ENCODE measurements around the gene TMTC2.

DNA sequence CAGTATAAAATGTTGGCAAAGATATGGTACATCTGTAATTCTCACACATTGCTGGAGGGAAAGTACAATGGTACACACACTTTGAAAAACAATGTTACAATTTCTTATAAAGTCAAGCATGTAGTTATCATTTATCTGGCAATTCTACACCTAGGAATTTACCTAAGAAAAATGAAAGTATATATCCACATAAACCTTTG lies 21.5 kb upstream of the E2F7 start:
- PRO-cap = no peak
- RAMPAGE, long total RNA, 2 experiments = no peak in any of the 2 experiments

DNA sequence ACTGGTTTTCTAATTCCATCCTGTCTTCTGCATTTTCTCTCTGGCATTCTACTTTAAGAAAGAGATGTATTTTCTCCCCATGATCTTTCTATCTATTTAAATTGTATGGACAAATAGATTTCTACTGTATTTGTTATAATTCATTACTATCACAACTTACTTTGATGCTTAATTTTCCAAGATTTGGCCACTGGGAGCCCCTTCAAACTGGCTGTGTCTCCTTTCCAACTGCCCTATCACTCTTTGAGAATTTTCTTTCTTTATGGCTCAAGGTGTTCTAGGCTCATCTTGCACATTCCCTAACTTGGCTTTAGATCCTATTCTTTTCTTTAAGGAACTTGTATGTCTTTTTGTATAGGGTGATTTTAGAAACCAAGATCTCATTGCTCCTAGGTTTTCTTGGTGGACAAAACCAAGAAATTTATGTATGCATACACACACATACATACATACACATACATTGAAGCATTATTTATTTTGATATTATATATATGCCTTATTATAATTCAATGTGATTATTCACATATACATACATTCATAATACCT lies 185.2 kb downstream of the NAV3 start:
- PRO-cap = no peak
- RAMPAGE, long total RNA, 2 experiments = no peak in any of the 2 experiments

- PRO-cap = no peak
- RAMPAGE, long total RNA, 2 experiments = no peak in any of the 2 experiments
Measured at GRCh38 chr12:78036826-78037443, 206.2 kb downstream of the NAV3 start.

DNA sequence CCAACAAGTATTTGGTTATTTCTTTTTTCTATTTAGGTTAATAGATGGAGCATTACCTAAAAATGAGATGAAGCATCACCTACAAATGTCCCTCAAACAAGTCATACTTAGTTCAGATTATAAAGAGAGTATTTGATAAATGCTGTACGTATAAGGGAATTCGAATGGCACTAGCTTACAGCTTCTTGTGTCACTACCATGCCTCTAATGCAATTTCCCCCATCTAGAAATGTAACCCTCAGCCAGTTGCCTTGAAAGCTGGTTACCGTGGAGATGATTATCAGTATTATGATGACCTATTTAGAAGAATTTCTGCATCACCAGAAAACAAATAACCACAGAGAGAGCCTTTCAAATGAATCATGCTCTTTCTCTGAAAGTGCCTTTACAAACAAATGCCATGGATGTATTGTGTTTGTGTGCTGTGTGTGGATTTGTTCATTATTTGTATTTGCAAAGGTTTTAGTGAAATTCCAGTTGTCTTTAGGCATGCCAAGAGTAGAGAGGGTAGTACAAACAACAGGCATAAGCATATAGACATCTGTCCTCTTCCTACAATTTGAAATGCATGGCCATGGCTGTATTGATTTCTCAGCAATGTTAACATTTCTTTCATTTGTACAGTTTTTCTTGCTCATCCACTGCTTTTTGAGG lies 266.7 kb downstream of the PAWR start:
- PRO-cap = no peak
- RAMPAGE, long total RNA, 2 experiments = no peak in any of the 2 experiments

- PRO-cap = no peak
- RAMPAGE, long total RNA, 2 experiments = no peak in any of the 2 experiments
Measured at GRCh38 chr12:79644261-79644595, 46.5 kb downstream of the PAWR start.

GRCh38 chr12:79691640-79691750 lies 731 bp upstream of the PAWR start:
- PRO-cap = no peak
- RAMPAGE, long total RNA, 2 experiments = no peak in any of the 2 experiments

DNA sequence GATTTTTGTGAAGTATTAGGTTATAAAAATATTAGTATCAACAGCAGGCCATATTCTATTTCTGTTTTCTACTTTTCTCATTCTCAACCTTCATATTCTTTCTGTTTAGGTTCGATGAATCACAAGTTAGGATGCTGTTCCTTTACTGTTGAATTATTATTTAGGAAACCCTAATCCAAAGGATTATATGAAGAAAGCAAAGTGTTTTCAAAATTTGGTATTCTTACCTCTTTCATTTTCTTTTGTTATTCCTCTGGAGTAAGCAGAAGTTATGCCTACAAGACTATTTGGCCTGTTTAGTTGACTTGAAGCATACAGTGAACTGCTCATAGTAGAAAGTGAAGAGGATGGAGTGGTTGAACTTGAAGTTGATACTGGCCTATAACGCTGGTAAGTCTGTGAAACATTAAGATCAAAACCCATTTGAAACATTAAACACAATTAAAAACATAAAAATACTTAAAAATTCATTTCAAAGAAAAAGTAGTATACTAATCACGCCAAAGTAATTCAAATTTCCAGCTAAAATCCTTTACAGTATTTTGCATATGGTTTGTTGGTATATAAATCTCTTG lies 105.9 kb upstream of the PAWR start:
- PRO-cap = no peak
- RAMPAGE, long total RNA, 2 experiments = no peak in any of the 2 experiments

DNA sequence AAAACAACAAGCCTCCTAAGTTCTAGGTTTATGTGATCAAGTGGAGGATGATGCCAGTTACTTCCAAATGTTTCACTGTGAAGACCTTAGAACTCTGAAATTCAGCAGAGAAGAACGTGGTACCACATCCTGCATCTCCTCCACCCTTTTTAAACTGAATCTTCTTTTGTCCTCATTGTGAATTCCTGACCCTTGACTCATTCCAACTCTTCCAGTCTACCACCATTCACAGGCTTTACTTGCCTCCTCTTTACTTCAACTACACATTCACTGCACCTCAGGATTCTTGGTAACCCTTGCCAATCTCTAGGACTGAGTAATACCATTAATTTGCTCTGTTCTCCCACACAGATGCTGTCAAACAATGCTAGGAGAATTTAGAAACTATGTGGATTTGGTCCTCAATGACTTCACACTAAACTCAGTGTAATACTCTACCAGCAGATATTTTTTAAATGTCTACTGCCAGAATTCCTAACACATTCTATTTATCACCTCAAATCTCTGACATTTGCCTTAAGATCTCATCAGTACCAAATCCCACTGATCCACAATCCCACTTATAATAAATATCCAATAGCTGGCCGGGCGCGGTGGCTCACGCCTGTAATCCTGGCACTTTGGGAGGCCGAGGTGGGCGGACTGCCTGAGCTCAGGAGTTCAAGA lies 37.2 kb downstream of the PPP1R12A start:
- PRO-cap = no peak
- RAMPAGE, long total RNA, 2 experiments = no peak in any of the 2 experiments

GRCh38 chr12:79934261-79934690 lies 621 bp downstream of the PPP1R12A start:
- PRO-cap = bidirectional peak, plus-strand start at chr12:79934616, minus-strand start at chr12:79934492
- RAMPAGE, long total RNA, 2 experiments = no peak in any of the 2 experiments

DNA sequence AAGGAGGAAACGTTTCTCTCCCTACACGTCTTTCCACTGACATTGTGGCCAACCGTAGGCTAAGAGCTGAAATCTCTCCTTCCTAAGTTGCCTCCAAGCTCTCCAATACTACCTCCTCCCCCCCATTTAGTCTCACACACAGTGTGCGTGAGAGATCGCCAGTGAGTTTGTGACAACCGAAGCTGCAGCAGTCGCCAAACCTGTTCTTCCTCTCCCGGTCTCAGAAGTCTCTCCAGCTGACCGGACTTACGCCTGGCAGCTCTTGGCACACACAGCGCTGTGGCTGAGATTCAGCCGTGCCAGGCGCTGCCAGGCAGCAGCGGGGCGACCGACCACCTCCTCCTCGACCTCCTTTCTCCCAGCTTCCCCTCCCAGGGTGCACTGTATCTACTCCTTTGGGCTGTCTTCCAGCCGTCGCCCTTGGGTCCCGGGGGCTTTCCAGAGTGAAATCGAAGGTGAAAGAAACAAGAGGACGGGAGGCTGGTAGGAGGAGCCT lies 385 bp upstream of the TMTC2 start:
- PRO-cap = bidirectional peak, plus-strand start outside the sequence, minus-strand start at position 445 of the sequence
- RAMPAGE, long total RNA, 2 experiments = no peak in any of the 2 experiments

GRCh38 chr12:82686769-82687696 lies at the start of gene TMTC2:
TSS of gene TMTC2 (plus strand) at chr12:82686906.
- PRO-cap = bidirectional peak, plus-strand start at chr12:82686861, minus-strand start at chr12:82686717
- RAMPAGE, long total RNA, 2 experiments = start-site peak on the plus strand in 1 of 2 experiments, at chr12:82687117-82687147 at its widest, 39 reads per replicate

- PRO-cap = no peak
- RAMPAGE, long total RNA, 2 experiments = no peak in any of the 2 experiments
Measured at GRCh38 chr12:82687977-82688156, 1.2 kb downstream of the TMTC2 start.

- PRO-cap = no peak
- RAMPAGE, long total RNA, 2 experiments = no peak in any of the 2 experiments
Measured at GRCh38 chr12:84912953-84913115, 235 bp upstream of the SLC6A15 start.

DNA sequence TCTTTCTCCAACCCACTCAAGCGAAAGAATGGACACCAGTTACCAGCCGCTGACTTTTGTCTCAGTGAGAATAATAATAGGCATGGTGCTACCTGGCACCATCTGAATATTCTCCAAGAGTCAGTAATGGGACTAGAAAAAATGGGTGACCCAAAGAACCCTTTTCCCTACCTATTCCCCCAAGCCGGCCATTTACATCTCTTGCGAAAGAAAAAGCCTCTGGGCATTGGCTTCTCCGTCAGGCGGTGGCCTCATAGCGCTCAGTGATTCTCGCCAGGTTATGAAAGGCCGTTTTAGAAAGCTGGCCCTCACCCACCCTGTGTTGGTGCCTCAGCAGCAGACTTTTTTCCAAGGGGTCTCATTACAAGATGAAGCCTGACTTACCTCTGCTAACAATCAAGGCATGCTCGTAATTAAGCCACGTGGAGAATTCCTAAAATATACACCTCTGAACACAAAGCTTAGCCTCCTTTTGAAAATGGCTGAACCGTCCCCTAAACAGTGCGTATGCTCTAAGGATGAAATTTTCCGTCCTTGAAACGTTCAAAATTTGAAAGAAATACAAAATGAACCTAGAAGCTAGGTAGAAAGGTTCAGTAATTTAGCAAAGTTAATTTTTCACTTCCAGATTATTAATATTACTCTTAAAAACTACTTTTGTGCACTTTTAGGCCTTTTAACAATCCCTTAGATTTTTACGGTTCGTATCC lies 672 bp upstream of the SLC6A15 start:
- PRO-cap = no peak
- RAMPAGE, long total RNA, 2 experiments = no peak in any of the 2 experiments

- PRO-cap = no peak
- RAMPAGE, long total RNA, 2 experiments = no peak in any of the 2 experiments
Measured at GRCh38 chr12:85469280-85470070, 189.5 kb downstream of the ALX1 start.

DNA sequence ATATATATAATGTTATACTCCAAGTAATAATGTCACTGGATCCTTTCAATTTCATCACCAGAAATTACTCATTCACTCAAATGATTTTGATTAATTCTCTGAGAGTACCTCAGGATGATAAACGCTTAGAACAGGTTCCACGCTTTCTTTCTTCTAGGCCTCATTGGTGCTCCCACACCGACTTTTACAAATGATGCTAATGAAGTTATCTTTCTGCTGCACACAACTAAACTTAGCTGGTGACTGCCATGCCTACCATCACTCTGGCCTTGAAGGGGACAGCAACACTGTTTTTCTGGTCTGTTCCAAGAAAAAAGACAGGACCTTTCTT lies 100.1 kb downstream of the RASSF9 start:
- PRO-cap = no peak
- RAMPAGE, long total RNA, 2 experiments = no peak in any of the 2 experiments

- PRO-cap = no peak
- RAMPAGE, long total RNA, 2 experiments = no peak in any of the 2 experiments
Measured at GRCh38 chr12:86810810-86811216, 554.6 kb upstream of the MGAT4C start.

GRCh38 chr12:87661880-87662339 lies 367.3 kb downstream of the C12orf50 start:
- PRO-cap = no peak
- RAMPAGE, long total RNA, 2 experiments = no peak in any of the 2 experiments

DNA sequence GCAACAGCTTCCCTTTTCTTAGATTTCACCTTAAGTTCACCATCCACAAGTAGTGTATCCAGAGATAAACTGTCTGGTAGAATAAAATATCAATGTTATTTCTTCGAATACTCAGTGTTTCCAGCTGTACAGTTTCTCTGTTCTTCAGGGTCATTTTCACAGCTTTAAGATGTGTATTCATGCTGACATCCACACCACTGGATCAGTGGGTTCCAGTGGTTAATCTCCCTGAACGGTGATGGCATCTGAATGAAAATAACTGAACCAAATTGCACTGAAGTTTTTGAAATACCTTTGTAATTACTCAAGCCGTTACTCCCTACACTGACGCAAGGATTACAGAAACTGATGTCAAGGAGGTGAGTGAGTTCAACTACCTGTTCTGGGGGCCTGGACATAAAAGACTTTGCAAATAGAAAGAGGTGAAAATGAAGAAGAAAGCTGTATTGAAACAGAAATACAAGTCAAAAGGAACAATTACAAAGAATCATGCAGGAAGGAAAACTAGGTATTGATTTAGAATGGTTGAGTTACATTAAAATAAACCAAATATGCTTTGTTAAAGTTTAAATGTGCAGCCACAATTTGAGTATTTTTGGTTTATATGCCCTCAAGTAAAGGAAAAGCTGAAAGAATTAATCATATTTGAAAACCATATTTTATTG lies 208.3 kb downstream of the C12orf50 start:
- PRO-cap = no peak
- RAMPAGE, long total RNA, 2 experiments = no peak in any of the 2 experiments

DNA sequence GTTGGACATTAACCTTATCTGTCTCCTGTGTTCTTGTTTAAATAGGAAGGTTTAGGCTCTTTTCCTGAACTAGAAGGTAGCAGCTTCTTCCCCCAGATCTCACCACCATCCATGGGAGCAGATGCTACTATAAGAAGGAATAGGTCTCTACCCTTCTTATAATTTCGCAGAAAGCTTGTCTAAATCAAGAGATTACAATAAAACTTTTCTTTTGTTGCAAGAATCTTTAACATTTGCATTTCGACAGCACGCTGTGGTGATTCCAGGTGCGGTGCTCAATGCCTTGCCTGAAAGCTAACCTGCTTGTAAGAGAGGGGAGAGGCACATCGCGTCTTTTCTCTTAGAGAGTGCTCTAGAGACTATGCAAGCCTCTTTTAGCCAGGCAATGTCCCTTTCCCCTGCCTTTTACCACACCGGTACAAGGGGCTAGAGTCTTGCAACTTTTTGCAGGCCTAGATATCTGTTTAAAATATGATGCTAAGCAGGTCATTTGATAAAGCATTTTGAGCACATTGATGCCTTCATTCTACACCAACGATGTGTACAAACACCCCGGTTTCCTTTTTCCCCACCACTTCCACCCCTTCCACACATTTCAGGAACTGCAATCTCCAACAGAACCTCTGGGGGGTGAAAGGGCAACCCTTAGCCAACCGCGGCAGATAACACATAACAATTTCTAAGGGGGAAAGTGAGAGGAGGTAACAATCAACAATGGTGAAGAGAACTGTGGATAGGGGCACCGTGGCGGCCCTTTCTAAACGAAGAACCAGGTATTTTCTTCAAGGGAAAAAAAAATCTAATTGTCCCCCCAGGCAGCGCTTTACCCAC lies 1.4 kb downstream of the KITLG start:
- PRO-cap = no peak
- RAMPAGE, long total RNA, 2 experiments = no peak in any of the 2 experiments